Frontal cortex (tissue), 2 donors: ENCODE data around the genes MYO6 and TTK.

DNA sequence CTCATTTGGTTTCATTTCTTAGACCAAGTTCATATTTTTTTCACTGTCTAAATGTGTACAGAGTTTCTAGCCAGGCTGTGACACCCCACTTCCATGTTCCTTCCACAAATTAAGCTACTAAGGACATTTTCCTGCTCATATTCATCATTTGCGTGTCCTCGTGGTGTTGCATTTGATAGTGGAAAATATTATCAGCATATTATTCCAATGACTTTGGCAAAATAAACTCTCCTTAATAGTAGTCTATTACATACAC, 599.3 kb downstream of the COL12A1 start:
- RAMPAGE, long total RNA, result no peak

GRCh38 chr6:75102405-75102997, 103.4 kb downstream of the COL12A1 start:
- RAMPAGE, long total RNA, result no peak

DNA sequence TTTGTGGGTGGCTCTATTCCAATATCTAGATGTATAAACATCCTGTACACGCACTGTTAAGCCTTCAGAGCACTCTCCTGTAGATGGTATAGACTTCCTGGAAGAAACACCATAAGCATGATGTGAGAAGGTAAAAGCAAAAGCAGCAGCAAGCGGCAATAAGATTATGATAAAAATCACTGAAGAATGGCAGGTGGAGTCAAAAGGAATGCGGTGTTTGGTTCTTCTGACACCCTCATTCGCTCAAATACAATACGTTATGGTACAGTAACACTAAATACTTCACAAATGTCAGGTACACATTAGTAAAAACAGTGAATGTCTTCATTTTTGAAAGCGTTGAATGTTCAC, 21.6 kb upstream of the TMEM30A start:
- RAMPAGE, long total RNA, result no peak

GRCh38 chr6:75402207-75402828, 91.3 kb downstream of the FILIP1 start:
- RAMPAGE, long total RNA, result no peak

DNA sequence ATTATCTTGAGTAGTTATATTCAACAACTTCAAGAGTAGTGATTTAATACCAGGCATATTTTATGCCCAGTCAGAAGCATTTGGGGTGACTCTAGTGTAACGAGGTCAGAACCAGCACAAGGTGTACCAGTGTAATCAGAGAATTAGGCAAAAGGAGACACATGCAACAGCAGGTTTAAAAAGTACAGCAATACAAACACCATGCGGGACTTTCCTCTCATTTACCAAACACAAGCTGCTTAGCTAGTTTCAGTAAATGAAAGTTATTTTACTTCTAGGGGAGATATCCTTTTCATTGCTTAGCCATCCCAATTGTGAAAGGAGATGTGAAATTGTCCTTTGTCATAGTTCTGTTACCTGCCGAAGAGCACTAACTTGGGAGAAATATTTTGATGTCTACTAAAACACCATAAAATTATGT, 811 bp downstream of the FILIP1 start:
- RAMPAGE, long total RNA, result no peak

- RAMPAGE, long total RNA, result no peak
Measured at GRCh38 chr6:75607881-75608650, 6.4 kb downstream of the SENP6 start.

DNA sequence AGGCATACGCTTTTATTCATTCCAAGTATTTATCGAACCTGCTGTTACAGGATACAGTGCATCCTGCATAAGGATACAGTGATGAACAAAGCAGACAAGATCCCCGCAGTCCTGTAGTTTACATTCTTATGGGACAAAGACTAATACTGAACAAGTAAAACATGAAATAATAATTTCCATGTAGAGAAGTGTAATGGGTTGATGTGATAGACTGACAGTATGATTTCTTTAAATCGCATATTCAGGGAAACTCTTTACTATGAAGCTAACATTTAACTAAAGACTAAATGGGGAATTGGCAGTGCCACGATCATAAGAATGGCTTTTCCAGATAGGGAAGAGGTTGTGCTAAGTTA, 40.4 kb downstream of the SENP6 start:
- RAMPAGE, long total RNA, result no peak

DNA sequence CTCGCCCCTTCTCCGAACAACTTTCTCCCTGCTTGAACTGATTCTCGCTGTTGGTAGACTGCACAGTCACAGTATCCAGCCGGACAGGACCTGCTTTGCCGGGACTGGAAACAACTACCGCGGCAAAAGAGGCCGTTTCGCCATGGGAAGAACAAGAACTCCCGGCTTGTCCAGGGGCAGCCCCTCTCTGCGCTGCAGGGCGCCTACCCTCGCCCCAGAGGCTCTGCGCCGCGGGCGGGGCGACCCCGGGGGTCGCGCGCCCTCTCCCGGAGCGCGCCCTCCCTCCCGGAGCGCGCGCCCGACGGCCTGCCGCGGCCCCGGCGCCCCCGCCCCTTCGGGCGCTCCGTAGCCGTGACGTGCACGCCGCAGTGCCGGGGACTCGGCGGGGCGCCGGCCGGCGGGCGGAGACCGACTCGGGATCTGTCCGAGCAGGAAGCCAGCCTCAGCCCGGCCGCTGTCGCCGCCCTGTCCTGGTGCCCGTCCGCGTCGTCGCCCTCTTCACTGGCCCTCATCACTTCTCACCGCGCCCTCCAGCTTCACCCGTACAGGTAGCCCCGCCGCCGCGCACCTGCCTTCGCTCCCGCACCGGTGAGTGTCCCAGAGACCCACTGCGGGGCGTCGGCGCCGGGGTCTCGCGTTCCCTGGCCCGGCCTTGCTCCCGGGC, at the start of gene MYO6:
TSS of gene MYO6 (plus strand) at position 404 of the 664 bp plus-strand sequence.
- RAMPAGE, long total RNA, result no peak

- RAMPAGE, long total RNA, result no peak
Measured at GRCh38 chr6:75775086-75775778, 26.2 kb downstream of the MYO6 start.

DNA sequence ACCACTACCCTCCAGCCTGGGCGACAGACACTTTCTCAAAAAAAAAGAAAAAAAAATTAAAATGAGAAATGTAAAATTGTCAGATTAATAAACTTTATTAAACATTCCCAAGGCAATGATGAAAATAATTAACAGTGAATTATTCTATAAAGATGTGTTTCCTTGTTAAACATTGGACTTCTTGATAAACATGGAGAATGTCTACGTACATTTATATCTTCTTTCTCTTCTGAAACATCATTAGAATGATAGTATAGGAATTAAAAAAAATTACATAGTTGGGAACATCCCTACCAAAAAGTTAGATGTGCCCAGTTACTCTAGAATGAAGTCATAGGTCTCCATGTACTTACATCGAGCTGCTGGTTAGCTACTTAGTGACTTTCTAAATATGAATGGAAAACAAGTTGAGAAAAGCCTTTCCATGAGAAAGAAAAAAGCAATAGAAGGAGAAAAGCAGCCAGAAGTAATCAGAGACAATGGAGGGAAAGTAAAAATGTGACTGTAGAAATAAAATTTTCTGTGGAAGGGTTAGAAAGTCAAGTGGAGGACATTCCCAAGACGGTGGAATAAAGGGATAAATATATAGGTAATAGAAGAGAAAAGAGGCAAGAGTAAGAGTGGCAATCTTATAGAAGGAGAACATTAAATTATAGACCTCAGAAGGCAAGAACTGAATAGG, 44.7 kb downstream of the MYO6 start:
- RAMPAGE, long total RNA, result no peak

GRCh38 chr6:77073020-77073304, 390.3 kb downstream of the HTR1B start:
- RAMPAGE, long total RNA, result no peak

GRCh38 chr6:78628889-78630249, 238.0 kb upstream of the IRAK1BP1 start:
- RAMPAGE, long total RNA, result no peak

DNA sequence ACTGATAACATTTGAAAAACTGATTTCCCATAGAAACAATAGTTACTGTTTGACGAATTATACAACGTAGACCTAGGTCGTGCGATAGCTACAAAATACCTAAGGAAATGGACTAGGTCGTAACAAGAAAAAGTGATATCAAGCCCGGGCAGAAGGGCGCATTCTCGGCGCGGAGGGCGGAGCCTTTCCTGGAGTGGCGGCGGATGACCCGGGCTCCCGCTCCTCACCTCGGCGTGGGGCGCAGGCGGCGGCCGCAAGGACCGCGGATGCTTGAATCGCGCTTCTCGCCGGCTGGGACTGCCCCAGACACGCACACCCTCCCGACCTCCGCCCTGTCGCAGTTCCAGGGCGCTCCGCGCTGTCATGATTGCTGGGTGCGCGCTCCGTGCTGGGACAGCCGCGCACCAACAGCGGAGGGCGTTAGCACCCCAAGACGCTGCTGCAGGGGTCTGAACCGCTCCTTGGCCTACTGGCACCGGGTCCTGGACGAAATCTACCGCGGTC, 43.2 kb downstream of the IRAK1BP1 start:
- RAMPAGE, long total RNA, result no peak

DNA sequence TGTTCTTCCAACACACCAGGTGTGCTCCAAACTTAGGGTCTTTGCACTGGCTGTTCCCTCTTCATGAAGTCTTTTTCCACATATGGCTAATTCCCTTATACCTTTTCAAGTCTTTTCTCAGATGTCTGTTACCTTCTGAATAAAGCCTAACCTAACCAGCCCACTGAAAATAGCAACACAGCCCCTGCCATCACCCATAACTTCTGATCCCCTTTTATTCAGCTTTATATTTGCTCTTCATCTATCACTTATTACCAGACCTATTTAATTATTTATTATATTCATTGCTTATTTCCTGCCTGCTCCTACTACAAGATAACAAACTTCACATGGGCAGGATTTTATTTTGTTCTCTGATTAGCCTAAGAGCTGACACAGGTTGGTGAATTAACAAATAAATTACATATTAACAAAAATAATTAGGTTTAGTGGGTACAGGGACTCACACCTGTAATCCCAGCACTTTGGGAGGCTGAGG, 31.8 kb downstream of the PHIP start:
- RAMPAGE, long total RNA, result no peak

- RAMPAGE, long total RNA, result no peak
Measured at GRCh38 chr6:79536499-79537029, 666 bp downstream of the LCA5 start.

GRCh38 chr6:79596854-79597519, 34.1 kb upstream of the SH3BGRL2 start:
- RAMPAGE, long total RNA, result no peak

- RAMPAGE, long total RNA, result no peak
Measured at GRCh38 chr6:79632547-79633006, 1.4 kb downstream of the SH3BGRL2 start.

GRCh38 chr6:80003757-80005117, at the start of gene TTK:
TSS of gene TTK (plus strand) at chr6:80004649.
- RAMPAGE, long total RNA, result no peak

DNA sequence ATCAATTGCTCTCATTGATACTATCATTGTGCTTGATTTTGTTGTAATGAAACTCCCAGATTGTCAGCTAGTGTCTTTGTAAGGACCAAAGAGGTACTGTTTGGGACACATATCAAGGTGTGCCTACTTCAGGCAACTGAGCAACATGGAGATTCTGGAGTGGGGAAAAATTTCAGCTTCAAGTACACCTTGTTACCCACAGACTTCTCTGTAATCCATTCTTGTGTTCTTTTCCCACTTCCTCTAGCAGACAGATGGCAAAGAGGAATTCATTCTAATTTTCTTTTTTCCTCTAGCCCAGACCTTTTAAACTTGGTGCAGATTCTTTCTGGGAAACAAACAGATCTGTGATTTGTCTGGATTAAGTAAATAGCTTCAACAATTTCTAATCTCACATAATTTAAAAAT, 20.2 kb upstream of the BCKDHB start:
- RAMPAGE, long total RNA, result no peak

DNA sequence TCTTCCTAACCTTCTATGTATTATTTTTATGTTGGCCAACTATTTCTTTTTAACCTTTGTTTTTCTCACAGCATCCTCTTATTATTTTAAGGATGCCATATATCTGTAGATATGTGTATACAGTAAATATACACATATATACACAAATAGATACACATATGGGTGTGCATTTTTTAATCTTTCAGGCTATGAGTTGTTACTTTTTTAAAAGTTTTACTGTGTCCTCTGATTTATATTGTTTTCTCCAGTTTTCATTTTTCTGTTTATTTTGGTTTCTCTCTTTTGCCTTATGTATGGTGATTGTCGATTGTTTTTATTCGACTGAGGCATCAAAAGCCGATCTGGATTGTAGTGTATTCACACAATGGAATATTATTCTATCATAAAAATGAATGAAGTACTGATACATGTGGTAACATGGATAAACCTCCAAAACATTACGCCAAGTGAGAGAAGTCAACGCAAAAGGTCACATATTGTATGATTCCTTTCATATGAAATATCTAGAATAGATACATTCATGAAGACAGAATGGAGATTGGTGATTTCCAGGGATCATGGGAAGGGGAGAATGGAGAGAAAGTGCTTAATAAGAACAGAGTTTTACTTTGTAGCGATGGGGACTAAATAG, 251.8 kb downstream of the BCKDHB start:
- RAMPAGE, long total RNA, result no peak